CD14-positive monocyte (primary cell): ENCODE results near the gene C4orf47.

- CAGE, long polyA plus RNA: no peak
These were observed 78.1 kb downstream of the SNX25 start for GRCh38 chr4:185286999-185288318.

DNA sequence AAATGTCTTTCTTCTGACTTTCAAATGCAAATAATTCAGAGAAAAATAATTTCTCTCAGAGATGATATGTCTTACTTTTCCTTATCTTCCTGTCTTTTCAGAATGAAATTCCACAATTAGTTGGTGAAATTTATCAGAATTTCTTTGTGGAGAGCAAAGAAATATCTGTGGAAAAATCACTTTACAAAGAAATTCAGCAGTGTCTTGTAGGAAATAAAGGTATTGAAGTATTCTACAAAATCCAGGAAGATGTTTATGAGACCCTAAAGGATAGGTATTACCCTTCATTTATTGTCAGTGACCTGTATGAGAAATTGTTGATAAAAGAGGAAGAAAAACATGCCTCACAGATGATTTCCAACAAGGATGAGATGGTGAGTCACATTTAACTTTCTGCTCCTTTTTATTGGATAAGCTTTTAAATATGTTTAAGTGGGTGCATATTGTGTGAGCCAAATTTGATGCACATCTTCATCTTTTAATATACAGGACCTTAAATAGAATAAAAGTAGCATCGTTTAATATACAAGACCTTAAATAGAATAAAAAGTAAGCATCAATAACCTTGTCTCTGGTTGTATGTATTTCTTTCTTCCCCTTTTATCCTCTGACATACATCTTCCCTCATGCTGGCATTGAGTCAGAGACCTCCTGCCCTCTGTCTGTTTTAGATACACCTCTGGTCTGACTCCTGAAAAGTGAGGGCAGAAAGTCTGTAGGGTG lies 72.1 kb downstream of the LRP2BP start:
- CAGE, long polyA plus RNA: no peak

DNA sequence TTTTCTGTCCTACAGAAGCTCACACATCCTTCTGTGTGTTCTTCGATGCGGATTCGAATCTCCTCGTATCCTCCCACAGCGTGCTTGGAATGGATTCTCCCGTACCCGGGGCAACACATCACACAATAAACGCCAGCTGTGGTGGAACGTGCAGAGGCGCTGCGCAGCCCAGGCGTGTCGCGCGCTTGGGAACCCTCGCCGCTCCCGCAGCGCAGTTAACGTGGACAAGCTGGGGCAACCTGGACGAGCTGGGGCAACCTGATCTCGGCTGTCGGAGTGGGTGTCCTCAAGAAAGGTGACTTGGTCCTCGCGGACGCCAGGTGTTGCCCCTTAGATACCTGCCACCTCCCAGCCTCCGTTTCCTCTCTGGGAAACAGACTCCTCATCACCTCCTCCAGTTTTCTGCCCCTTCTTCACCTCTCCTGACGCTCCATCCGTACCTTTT lies at the start of gene C4orf47:
C4orf47 (plus strand) TSS at position 153 of the 445 bp plus-strand sequence.
- CAGE, long polyA plus RNA: no peak

GRCh38 chr4:185539685-185540074 lies 4.4 kb upstream of the PDLIM3 start:
- CAGE, long polyA plus RNA: no peak

GRCh38 chr4:185573428-185574340 lies 38.4 kb upstream of the PDLIM3 start:
- CAGE, long polyA plus RNA: no peak

- CAGE, long polyA plus RNA: no peak
These were observed 122.0 kb upstream of the PDLIM3 start for GRCh38 chr4:185657210-185657837.

GRCh38 chr4:185695847-185696176 lies 116.2 kb downstream of the SORBS2 start:
- CAGE, long polyA plus RNA: no peak

GRCh38 chr4:185716952-185717338 lies 95.0 kb downstream of the SORBS2 start:
- CAGE, long polyA plus RNA: no peak

DNA sequence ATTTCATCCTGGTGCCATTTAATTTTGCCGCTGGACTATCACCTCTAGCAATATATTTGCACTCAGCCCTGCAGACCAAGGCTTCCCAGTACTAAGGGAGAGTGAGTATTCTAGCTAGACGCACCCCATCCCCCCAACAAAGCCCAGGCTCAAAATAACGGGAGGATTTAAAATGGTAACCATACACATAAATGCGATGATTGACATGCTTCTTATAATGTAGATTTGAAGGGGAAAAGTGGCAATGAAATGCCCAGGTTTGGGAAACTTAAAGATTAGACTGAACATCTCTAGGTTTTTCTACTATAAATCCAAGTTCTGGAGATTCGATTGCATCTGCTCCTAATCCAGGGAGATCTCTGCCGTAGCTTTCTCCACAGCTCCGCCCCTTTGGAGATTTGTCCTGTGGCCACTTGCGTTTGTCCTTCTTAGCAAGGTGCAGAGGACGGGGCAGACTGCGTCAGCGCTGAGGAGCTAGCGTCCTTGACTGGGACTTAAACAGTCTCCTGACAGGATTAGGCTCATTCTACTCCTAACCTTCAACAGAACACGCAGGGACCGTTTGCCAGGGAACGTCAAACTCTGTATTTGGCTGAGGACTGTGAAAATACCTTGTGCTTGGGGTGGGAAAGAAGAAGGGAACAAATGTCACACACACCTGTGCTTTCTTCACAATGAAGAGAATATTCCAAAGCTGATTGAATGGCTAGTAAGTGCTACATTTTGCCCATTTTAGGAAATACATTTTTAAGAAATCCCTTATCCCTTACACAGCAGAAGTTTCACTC lies 38.7 kb downstream of the SORBS2 start:
- CAGE, long polyA plus RNA: no peak

DNA sequence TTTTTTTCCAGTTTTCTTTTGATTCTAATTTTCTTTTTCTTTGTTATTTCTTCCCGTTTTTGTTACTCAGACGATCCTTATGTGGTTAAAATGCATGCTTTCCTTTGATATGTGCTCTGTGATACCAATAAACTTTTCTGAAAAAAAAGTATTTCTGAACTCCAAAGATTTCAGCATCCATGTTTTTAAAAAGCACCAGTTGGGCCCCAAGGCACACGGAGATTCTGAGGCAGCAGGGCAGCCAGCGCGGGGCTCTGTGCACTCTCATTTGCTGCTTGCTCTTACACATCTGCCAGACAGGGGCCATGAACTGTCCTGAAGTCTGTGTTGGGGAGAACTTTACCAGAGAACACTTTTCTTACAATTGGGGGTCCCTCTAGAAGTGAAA lies 38.0 kb downstream of the SORBS2 start:
- CAGE, long polyA plus RNA: no peak

GRCh38 chr4:185795293-185795691 lies 16.7 kb downstream of the SORBS2 start:
- CAGE, long polyA plus RNA: no peak

GRCh38 chr4:186026678-186026993 lies 42.3 kb upstream of the TLR3 start:
- CAGE, long polyA plus RNA: no peak

DNA sequence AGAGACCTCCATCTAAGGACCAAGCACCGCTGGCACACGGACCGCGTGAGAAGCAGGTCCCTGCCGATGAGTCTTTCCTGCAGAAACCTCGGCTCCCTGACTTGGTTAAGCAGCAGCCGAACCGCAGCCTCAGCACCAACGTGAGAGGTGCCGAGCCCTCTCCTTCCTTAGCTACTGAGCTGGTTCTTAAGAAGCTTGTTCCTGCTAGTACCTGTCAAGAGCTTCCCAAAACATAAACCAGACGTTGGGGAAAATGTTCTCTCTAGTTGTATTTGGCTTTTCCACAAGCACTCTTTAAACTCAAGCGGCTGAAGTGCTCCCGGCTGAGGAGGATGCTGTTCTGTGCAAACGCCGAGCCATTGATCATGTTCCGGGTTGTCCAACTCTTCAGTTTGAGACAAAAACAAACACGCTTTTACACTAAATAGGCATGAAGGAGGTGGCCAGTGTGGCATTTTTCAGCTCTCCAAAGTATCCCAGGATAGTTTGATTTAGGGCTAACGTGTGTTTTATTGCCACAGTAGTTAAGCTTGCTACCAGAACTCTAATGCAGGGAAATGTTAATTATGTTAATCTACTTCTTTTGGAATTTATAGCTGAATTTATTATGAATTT lies 29.2 kb upstream of the TLR3 start:
- CAGE, long polyA plus RNA: no peak

DNA sequence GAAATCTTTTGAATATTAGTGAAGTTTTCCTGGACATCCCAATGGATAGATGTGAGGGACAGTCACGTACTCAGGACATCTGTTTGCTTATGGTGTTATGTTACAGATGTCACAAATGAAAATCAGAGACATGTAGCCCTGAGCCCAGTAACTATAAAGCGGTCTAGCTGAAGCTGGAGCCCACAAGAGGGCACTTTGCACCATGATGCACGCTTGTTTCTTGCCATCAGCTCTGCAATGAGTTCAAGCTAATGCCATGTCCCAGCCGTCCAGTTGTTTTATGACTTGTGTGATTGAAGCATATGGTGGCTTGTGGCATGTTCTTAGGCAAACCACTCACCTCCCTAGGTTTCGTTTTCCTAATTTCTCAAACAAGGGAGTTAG lies 947 bp upstream of the TLR3 start:
- CAGE, long polyA plus RNA: no peak

DNA sequence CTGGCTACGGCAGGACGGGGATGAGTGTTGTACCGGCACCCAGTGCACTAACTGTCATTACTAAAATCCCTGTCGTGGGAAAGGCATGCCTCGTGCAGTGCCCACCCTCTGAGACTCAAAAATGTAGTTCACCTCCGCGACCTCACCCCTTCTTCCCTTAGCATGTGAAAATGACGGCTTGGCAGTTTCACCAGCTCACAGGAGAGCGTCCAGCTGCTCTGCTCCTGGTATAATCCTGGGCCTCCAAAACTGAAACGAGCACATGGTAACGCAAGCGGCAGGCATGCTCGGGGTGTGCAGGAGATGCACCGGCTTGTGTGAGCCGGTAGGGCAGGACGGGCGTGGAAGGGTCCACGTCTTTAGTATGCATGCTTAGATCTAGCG lies 47.4 kb upstream of the CYP4V2 start:
- CAGE, long polyA plus RNA: no peak

DNA sequence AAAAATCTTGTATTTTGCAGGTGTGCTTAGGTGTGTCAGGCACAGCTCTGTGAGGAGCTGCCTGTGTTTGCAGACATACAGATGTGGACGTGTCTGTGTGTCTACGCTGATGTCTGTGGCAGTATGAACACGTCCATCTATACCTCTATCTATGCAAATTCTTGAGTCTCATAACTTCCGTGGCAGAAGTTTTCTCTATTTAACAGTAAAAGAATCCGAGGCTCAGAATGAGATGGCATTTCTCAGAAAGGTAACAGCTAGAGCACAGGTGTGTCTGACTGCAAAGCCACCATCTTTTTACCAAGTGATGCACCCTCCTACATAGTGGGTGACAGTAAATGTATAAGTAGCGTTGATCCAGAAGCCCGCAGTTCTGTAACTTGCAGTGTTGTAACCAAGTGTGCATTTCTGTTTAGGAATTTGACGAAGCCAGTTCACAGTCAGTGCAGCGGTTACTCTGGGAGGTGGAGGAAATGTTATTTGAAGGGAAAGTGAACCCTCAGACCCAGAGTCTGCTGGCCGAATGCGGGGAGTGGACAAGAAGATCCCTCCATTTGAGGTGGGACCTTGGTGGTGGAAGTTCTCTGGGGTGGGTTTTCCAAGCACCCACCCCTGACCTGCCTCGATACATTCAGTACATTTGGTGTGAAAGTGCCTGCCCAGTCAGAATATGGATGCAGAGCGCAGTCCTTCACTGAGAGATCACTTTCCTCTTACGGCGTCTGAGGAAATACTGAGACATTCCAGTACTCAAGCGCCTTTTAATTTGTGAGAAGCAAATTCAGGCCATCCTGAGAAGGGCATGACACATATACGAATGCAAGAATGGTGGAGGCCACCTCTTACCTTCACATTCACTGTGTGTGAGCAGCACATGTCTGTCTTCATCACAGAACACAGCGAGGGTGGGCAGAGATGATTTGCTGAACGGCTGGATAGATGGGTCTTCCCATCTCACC lies 39.6 kb upstream of the CYP4V2 start:
- CAGE, long polyA plus RNA: no peak

DNA sequence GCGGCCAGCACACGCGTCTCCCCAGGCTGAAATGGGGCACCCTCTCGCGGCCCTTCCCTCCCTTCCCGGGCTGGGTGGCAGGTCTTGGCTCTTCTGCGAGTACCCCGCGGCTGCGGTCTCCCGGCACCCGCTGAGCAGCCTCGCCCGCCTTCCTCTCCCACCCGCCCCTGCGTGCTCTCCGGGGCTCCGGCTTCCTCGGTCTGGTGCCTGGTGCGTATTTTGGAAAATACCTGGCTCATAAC lies 560 bp upstream of the CYP4V2 start:
- CAGE, long polyA plus RNA: no peak

DNA sequence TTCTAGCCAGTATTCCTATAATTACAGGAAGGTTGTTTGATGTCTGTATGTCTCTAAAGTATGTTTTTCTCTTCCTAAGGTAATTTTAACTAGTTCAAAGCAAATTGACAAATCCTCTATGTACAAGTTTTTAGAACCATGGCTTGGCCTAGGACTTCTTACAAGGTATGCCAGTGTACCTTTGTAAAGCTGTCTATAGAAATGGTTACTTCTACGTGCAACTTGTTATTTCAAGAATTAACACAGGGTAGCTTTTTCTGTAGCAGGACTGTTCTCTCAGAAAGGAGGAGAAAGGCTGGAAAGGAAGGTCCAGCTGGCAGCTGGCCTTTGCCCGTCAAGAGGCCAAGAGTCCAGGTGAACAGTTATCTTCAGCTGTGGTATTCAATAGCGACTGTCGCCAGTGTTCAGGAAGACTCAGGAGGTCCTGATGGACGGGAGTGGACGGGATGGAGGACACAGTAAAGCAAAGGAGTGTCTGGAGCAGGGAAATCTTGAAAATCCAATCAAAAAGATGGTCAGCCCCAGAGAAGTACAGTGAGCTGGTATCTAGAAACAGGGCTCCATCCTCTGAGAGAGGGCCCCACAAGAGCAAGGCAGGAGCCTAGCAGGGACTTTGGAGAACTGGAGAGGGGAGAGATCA lies 4.7 kb downstream of the CYP4V2 start:
- CAGE, long polyA plus RNA: no peak

GRCh38 chr4:186244006-186244550 lies 16.8 kb downstream of the KLKB1 start:
- CAGE, long polyA plus RNA: no peak

DNA sequence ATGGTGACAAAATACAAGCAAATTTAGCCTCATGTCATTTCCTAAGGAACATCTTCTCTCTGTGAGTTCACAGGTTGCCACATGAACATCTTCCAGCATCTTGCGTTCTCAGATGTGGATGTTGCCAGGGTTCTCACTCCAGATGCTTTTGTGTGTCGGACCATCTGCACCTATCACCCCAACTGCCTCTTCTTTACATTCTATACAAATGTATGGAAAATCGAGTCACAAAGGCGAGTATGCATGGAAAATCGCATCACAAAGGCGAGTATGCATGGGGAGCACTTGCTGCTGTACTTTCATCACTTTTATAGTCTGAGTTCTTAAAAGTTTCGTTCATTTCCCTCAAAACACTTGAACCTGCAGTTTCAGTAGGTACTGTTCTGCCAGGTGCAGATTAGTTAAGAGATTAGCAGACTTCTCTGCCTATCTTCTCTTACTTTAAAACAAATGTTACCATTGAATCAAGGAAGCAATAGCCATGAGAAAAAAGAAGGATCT lies 15.8 kb upstream of the F11 start:
- CAGE, long polyA plus RNA: no peak